Measurements from ENCODE around the genes GSX2, PDCL2 and NMU.

GRCh38 chr4:53785904-53786321, 194.6 kb upstream of the LNX1 start:
- PRO-cap, 7 experiments = no peak in any of the 7 experiments

GRCh38 chr4:53863212-53863634, 201.2 kb downstream of the CHIC2 start:
- PRO-cap, 7 experiments = no peak in any of the 7 experiments

DNA sequence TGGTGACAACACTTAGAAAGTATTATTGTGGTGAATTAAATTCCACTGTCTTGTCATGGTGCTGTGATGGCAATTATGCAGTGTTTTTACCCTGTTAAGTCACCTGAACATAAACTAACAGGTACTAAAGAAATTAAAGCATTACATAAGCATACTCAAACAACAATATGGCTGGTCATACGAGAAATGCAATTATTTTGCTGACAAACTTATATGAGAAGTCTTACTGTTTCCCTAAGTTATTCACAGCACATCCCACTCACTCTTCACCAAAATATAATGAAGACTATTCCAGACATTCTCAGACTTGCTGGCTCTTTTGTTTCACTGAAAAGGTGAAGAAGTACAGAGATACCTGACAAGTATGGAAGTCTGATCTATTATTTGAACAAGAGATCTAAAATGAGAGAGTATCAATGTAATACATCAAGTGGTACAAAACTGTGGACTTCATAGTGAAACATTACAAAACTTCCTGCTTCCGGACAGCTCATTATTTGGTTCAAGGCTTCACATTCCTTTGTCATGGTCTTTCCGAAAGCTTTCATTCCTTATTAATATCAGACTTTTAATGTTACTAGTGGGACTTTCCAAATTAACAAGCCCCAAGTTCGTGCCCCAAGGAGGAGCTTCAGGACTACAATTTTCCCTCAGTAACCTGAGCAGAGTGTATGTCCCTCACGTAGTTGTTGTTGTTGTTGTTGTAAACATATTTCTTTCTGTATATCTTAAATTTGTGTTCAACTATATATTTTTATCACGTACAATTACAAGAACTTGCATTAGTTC, 1.3 kb downstream of the CHIC2 start:
- PRO-cap, 7 experiments = peak in 2 of 7 experiments; most common plus-strand start position 158 of the sequence (in 1); most common minus-strand start position 51 of the sequence (in 1)

DNA sequence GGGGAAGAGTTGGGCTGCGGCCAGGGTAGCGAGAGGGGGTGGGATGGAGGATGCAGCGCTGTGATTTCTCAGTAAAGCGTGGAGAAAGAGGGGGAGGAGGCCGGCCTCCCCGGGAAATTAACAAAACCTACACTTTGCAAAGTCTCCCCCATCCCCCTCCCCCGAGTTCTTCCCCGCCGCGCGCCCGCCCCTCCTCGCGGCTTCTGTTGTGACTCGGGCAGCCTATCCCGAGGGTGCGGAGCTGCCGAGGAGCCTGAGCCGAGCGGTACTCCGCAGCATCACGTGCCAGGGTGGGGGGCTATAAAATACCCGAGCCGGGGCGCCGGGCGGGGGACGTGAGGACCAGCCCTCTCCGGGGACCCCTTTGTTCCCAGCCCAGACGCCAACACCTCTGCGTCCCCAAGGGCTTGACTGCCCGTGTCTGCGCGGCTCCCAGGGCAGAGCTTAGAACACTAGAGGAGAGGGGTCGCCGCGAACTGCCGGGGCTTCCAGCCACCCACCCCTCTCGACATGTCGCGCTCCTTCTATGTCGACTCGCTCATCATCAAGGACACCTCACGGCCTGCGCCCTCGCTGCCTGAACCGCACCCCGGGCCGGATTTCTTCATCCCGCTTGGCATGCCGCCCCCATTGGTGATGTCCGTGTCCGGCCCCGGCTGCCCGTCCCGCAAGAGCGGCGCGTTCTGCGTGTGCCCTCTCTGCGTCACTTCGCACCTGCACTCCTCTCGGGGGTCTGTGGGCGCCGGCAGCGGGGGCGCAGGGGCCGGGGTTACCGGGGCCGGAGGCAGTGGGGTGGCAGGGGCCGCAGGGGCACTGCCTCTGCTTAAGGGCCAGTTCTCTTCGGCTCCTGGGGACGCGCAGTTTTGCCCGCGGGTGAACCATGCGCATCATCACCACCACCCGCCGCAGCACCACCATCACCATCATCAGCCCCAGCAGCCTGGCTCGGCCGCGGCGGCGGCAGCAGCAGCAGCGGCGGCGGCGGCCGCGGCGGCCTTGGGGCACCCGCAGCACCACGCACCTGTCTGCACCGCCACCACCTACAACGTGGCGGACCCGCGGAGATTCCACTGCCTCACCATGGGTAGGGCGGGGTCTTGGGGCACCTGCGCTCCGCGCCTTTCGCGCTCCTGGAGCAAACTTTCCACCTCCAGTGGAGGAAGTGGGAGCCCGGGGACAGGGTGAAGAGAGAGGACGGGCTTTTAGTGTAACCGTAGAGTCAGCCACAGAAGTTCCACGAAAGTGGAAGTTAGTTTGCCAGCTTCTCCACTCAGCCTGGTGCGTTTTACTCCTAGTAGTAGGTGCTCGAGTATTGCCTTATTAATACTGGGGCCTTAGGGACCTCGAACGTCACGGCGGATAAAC, at the start of gene GSX2:
TSS of gene GSX2 (plus strand) at position 329 of the 1,365 bp plus-strand sequence.
- PRO-cap, 7 experiments = no peak in any of the 7 experiments

DNA sequence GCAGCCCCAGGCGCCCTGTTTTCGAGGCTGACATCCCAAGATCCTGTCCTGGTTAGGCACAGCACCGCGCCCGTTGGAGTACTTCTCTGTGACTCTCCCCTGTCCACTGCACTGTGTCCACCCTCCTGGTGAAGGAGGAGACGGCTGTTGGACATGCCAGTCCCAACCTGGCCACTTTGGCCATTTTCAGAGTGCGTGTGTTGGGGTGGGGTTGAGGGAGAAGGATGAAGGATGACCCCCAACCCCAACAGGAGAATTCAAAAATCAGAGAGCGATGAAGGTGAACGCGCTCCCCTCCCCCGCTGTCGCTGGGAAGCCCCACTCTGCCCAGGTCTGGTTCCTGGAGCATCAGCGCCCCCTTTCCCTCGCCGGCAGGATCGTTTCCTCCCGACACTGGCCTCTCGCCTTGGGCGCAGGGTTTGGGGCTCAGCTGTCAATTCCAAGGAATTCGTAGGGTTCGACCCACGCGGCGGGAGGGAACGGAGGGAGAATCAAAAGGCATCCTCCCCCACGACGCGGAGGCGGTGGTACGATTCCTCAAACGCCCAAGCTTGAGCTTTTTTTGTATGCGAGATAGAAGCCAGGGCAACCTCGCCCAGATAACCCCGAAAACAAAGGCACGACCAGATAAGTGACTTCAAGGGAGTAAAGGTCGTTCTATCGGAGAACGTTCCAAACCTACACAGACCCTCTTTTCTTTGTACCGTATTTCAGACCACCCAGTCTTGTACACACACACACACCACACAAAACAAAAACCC, 1.0 kb upstream of the PDGFRA start:
- PRO-cap, 7 experiments = no peak in any of the 7 experiments

DNA sequence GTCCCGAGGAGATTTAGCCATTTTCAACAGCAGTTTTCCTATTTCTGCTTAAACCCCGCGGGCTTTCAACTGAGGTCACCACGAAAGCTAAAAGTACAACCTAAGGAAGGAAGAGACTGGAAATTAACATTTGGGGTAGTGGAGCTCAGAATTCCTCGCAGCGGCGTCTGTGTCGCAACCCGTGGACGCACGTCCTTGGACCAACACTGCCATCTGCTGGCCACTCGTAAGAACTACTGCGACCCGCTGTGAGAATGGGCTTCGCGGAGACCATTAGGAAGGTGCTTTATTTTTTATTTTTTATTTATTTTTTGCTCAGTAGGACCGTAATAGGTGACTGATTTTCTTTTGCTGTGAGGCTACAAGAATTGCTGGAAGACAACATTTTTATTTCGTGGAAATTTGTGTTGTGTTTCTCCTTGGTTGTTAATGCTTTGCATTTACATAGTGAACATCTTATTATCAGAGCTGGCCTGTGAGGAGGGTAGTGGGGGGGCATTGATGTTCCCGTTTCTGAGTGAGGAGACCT, 5.2 kb downstream of the PDGFRA start:
- PRO-cap, 7 experiments = no peak in any of the 7 experiments

- PRO-cap, 7 experiments = no peak in any of the 7 experiments
Observed at GRCh38 chr4:54409229-54409864, 180.3 kb downstream of the PDGFRA start.

GRCh38 chr4:55000178-55000734, 125.1 kb downstream of the KDR start:
- PRO-cap, 7 experiments = no peak in any of the 7 experiments

GRCh38 chr4:55028802-55029001, 96.7 kb downstream of the KDR start:
- PRO-cap, 7 experiments = peak in 5 of 7 experiments; most common plus-strand start chr4:55028860 (in 3)

- PRO-cap, 7 experiments = no peak in any of the 7 experiments
Observed at GRCh38 chr4:55078838-55079548, 46.4 kb downstream of the KDR start.

DNA sequence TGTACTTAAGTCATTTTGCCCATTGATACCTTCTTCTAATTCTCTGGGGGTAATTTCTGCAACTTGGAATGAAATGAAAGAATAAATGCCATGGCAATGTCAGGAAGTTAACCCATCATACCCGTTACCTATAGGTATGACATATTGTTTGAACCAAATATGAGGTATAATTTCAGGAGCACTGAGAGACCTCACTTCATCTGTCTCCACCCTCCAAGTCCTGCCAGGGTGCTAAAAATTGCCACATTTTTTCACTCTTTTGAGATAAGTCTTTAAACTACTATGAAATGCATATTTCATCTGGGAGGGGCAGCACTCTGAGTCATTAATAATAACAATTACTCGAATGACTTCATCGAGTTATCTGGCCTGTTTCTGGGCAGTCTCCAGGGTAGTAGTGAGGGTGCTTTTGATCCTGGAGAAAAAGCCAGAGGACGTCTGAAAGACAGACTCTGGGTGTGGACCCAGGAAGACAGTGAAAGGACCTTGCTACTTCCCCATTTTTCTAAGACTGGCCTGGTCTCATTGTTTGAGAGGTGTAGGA, 42.4 kb upstream of the SRD5A3 start:
- PRO-cap, 7 experiments = no peak in any of the 7 experiments

DNA sequence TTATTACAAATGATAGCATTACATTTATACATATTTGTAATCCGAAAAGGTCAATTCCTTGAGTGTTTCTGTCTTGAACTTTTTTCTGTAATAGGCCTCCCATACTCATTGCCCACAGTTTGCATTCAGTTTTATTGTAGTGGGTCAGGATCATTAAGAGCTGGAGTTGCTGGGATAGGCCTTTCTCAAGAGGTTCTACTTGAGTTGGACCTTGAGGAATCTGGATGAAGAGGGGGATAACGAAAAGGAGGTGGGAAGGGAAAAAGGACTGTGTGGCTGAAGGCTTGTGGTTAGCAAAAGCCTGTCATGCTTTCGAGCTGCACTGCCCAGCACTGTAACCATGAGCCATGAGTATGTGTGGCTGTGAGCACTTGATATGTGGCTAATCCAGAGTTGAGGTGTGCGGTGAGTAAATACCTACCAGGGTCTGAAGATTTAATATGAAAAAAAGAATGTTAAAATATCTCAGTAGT, 11.3 kb downstream of the TMEM165 start:
- PRO-cap, 7 experiments = no peak in any of the 7 experiments

GRCh38 chr4:55409167-55410098, 13.7 kb downstream of the TMEM165 start:
- PRO-cap, 7 experiments = no peak in any of the 7 experiments

DNA sequence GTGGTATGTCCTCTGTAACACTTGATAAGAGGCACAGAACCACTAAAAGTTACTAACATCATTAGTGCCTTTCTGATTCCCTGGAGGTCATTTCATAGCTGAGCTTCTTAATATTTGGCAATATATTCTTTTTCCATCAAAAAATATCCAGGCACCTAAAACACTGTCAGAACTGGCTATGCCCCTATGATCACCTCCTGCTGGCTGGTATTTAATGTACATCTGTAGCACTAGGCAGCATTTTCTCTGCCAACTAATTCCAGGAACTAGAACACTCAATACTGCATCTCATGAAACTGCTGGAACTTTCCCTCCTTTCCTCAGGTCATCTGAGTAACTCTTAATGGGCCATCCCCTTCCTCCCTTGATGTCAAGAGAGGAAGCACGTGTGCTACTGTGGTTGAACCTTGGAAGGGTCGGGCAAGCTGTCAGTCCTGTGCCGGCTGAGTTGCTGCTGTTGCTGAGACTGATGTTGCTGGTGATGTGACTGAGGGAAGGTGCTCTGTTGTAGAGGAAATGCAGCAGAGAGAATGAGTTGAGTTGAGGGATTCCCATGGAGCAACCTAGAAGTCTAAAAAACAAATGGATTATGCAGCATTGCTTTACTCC, 39.4 kb downstream of the TMEM165 start:
- PRO-cap, 7 experiments = no peak in any of the 7 experiments

DNA sequence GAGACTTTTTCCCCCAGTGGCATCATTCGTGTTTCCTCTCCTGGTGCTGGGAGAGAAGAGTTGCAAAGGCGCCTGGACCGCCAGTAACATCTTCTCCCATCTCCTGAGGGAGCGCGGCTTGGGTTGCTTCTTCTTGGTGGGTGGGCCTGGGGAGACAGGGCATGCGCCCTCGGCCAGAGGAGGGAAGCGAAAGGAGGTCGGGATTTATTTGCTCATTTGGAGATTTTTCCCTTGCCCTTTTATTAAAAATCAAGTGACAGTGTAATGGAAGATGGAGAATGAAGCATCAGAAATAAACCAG, 603 bp upstream of the CLOCK start:
- PRO-cap, 7 experiments = no peak in any of the 7 experiments

DNA sequence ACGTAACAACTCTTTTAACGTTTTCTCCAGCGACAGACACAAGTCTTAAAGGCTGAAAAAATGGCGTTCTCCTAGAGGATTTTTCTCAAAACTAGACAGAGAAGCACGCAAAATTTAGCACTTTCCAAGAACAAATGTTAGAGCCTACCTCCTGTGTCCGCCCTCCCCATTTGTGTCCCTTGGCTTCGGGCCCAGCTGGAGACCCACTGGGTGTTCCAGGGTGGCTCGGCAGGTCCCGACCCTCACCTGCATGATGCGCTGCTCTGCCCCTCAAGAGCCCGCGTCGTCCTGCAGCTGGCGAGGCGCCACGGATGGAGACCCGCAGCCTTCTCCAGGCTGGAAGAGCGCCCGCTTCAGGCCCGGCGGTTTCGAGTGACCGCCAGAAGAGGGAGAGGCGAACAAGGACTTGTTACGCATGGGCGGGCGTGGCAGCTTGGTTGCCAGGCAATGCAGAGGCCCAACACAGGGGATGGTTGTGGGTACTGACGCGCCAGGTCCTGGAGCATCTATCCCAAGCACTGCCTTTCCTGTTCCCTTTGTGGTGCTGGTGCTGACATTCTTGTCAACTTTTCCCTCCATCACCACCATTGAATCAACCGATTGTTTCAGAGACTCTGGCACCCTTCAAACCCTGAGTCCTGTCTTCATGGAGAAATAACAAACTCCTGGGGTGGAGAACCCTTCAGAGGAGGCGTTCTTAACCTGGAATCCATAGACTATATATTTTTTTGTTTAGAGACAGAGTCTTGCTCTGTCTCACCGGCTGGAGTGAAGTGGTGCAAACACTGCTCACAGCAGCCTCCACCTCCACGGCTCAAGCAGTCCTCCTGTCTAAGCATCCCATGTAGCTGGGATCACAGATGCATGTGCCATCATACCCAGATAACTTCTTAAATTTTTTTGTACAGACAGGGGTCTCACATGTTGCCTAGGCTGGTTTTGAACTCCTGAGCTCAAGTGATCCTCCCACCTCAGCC, at the start of gene PDCL2:
TSS of gene PDCL2 (minus strand) at position 388 of the 977 bp plus-strand sequence.
- PRO-cap, 7 experiments = no peak in any of the 7 experiments

DNA sequence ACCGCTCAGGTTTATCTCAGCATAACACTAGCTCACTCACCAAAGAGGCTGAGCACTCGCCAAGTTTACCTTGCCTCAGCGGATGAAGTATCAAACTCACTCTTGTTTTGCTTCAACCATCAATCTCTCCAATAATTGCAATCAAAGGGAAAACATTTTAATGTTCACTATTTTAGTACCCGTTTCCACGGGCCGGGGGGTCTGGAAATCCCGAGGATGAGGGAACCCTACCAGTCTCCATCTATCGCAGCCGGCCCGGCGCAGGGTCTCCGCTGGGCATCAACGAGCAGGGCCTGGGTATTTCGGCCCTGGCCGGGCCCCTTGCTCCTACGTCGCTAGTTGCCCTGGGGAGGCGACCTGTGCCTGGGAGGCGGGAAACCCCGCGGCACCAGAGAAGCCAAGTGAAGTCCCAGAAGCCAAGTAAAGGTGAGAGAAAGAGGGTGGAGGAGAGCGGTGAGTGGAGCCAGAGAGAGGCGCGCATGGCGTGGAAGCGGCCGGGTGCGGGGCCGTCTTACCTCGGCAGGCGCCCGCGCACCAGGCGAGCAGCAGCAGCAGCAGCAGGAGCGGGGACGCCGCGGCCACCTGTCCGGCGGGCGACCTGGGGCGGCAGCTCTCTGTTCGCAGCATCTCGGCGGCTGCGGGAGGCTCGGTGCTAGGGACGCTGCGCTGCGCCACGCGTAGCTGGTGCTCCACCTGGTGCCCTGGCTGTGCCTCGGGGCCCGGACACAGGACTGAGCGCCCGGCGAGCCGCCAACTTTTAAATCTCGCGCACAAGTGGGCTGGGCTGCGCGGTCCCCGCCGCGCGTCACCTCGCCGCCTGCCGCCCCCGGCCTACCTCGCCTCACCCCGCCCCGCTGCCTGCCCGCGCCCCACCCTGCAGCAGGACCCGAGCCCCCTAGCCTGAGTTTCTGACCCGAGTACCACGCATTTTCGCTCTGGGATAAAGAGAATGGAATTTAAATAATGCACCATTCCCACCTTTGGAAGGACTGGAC, at the start of gene NMU:
TSS of gene NMU (minus strand) at position 733 of the 995 bp plus-strand sequence.
- PRO-cap, 7 experiments = no peak in any of the 7 experiments

DNA sequence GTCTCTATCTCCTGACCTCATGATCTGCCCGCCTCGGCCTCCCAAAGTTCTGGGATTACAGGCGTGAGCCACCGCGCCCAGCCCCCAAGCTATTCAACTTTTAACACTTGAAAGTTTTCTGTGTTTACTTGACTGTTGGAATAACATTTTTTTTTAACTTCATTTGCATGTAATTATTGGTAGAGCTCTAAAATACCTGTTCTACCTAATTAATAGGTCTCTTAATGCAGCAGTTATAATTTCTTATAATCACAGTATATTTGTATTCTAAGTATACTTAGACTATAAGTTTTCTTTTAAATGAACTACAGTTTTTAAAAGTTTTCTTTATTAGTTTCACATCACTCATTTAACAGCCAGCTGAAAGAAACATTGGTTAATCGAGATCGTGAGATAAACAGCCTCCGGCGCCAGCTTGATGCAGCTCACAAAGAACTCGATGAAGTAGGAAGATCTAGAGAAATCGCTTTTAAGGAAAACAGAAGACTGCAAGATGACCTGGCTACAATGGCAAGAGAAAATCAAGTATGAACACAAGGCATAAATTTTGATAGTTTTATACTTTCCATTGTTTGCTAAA, 39.4 kb upstream of the CRACD start:
- PRO-cap, 7 experiments = no peak in any of the 7 experiments

GRCh38 chr4:56313978-56314562, 73.2 kb downstream of the AASDH start:
- PRO-cap, 7 experiments = no peak in any of the 7 experiments

- PRO-cap, 7 experiments = no peak in any of the 7 experiments
Observed at GRCh38 chr4:56448142-56448849, 12.2 kb downstream of the PAICS start.

Data from T-cell (primary cell).